Daoy (cell line): Measurements from ENCODE around the genes ITPRIP and SMNDC1.

GRCh38 chr10:104336013-104336476 lies 2.2 kb downstream of the ITPRIP start:
- RAMPAGE, long total RNA: no peak

GRCh38 chr10:104337457-104338269 lies 602 bp downstream of the ITPRIP start:
- RAMPAGE, long total RNA: no peak

GRCh38 chr10:104338270-104338914 lies at the start of gene ITPRIP:
Gene ITPRIP (minus strand): TSS chr10:104338465.
- RAMPAGE, long total RNA: no peak

DNA sequence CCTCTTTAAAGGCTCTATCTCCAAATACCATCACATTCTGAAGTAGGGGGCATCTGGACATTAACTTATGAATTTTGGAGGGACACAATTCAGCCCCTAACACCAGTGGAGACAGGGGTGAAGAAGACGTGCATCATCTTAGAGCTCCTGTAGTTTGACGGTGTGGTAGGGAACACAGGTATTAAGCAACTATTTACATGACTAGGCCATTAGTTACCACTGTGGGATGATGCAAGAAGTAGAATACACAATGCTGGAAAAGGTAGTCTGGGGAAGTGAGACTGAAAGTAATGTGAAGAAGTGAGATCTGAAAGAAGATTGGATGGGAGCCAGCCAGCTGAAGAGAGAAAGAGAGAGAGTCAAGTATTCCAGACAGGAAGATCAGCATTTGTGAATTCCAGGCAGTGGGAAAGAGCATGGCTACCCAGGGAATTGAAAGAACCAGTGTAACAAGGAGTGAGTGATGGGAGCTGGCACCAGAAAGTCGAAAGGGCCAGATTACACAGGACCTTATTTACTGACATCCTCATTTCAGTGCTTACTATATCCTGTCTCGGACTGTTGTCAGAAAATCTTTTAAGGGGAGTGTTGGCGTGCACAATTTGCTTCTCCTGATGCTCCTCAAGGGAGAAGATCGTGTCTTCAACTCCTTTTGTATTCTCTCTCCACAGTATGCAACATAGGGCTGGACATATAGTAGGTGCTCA lies 4.0 kb upstream of the CFAP58 start:
- RAMPAGE, long total RNA: no peak

DNA sequence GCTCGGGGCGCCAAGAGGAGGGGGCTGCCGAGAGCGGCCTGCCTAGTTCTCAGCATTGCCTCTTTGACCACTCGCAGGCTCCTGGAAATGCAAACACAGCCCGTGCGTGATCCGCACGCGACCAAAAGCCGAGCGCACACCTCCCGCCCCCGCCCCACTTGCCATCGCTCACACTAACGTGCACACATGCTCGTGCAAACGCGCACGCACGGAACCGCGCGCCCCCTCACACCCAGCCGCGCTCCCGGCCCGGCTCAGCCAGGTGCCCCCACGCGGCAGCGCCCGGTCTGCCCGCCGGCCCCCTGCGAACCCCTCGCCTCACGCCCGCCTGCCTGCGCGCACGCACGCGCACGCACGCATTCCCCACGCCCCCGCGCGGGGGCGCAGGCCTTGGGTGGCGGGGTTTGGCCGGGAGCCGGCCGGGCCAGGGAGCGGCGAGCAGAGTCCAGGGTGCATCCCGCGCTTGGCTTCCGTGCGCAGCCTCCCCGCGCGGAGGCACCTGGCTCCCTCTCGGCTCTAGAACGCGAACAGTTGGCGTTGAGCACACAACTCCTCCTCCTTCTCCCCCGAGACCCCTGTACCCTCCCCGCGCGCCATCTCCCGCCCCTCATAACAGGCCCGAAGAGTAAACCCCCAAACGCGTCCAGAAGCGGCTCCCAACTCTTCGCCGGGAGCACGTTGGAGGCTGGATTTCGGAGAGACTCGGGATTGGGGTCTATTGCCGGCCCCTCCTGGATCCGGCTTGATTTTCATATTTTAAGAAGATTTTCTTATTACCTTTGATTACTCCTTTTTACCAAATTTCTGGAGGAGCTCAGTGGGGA lies 672 bp upstream of the SORCS3 start:
- RAMPAGE, long total RNA: no peak

- RAMPAGE, long total RNA: no peak
Observed at GRCh38 chr10:106648587-106649122, 515.9 kb downstream of the SORCS1 start.

GRCh38 chr10:109899497-109899961 lies 23.8 kb downstream of the XPNPEP1 start:
- RAMPAGE, long total RNA: no peak

DNA sequence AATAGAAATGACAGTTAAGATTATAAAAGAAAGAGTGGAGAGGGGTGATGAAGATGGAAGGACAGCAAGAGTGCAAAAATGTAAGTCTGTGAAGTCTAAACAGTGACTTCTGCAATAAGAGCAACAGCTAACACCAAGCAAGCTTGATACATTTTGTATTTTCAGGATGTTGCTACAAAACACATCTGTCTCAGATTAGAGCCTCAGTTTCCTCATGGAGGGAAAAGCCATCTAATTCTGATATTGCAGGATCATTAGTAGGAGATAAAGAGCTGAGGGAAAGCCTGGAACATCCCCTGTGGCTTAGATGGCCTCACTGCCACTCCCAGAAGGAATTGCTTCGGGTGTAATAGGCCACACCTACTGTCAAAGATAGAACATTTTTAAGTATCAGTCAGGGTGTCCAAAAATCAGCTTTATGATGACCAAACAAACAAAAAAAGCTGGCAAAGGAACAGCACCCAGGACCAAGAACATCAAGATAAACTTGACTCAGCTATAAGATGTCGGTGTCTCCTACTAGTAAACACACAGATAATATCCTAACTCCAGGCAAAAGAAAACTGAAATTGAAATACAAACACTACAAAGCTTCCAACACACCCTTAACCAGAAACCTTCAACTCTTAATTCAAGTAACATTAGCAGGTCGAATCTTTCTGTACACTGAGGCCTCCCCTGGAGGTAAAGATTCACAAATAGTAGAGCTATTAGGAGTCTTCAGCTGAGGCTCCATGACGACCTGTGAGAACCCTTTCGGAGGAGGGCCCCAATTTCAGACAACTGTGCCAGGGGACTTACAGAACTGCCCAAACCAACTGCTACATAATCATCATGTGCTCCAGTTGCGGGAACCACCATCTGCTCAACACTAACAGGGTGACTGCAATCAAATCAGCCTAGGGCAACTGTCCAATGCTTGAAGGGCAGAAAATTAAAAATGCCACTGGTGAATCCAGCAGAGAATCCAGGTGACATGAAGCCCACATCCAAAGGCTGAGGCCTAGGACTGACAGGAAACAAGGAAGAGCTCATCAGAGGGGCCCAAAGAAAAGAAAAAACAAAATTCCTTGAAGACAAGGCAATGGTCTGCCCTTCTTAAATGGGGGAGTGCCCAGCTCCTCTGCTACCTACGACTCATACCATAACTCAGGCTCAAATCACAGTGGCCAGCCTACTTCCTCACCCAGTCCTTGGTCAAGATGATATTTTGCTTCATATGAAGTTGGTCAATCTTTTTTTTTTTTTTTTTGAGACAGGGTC lies 20.3 kb downstream of the XPNPEP1 start:
- RAMPAGE, long total RNA: no peak

DNA sequence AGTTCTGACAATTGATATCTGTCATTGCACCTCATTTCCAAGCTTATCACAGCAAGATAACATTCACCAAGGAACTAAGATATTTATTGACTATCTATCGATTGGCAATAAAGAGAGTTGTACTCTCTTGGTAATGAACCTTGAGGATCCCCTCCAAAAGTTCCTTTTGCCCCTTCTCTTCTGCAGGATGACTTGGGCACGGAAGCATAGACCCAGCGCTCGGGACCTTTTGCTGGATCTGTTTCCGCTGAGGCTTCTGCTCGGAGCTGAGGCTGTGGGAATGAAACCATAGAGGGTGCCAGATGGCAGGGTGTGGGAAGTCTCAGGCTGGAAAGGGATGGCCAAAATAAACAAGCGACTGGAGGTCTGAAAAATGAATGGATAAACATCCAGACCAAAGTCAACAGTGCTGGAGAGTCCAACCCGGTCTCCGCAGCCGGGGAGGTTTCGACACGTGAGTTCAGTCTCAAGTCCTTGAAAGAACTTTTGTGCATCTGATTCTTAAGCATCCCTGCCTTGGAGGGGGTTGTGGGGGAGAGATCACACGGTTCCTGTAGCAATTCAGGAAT lies 42.1 kb upstream of the XPNPEP1 start:
- RAMPAGE, long total RNA: no peak

GRCh38 chr10:109969752-109970326 lies 37.9 kb upstream of the ADD3 start:
- RAMPAGE, long total RNA: no peak

DNA sequence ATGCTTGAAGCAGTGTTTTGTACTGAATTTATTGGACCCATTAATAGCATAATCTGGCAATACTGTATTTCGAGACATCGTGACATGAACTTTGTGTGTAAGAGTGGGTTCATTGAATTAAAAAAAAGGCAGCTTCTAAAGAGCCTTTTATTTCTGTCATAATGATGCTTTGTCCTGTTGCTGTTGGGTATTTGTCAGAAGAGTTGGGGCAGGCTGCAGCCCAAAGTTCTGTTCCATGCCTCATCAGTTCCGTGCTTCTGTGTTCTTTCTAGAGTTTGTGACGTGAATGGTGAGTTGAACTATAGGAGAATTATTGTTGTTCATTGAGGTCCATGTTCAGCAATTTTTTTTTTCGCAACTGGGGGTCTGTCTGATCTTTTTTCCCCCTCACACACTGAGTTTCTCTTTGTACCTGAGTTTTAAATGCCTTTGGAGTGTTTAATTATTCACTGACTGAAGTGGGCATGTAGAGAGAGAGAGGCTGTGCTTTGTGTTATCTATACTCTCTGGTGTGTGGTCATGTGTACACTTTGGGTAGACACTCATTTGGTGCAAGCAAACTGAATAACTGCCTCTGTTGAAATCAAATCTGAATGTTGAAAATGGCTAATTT lies 69.7 kb downstream of the ADD3 start:
- RAMPAGE, long total RNA: no peak

- RAMPAGE, long total RNA: no peak
Observed at GRCh38 chr10:110142157-110142743, 65.2 kb upstream of the MXI1 start.

DNA sequence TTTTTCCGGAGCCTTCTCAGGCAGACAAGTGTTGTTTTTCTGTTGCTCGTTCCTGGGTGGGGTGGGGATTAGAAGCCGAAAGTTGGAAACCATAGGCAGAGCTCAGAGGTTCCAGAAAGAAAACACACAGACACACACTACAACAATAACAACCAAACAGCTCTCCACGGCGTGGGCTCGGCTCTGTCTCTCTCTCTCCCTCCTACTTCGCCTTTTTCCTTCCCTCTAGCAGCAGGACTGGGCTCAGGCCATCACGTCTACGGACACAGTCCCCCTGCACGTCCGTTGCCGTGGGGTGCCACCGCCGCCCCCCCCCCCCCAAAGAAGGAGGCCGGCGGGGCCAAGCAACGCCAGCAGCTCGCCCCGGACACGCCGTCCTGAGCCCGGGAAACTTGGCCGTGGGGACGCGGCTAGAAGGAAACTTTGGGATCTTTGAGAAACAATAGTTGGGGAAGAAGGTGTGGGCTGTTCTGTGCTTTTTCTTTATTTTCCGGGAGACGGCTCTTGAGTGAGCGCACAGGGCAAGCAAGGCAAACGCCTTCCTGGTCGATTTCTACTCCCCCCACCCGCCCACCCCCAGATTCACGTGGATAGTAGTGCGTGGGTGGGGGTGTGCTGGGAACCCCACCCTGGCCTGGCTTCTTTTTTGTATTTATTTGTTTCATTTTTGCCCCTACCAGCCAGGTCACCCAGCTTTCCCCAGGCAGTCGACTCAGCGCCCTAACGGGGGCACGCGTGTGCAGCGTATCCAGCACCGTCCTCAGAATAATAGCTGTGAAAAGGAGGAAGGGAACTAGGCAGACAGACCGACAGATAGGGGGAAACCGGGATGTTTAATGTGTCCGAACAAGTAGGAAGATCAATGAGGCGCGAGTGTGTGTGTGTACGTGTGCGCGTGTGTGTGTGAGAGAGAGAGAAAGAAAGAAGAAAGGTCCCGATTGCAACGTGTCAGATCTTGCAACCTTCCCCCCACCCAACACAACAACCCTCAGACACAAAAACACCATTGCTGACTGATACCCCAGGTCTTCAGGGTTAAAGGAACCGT lies 1.4 kb downstream of the MXI1 start:
- RAMPAGE, long total RNA: no peak

GRCh38 chr10:110304123-110304641 lies 538 bp downstream of the SMNDC1 start:
- RAMPAGE, long total RNA: no peak

DNA sequence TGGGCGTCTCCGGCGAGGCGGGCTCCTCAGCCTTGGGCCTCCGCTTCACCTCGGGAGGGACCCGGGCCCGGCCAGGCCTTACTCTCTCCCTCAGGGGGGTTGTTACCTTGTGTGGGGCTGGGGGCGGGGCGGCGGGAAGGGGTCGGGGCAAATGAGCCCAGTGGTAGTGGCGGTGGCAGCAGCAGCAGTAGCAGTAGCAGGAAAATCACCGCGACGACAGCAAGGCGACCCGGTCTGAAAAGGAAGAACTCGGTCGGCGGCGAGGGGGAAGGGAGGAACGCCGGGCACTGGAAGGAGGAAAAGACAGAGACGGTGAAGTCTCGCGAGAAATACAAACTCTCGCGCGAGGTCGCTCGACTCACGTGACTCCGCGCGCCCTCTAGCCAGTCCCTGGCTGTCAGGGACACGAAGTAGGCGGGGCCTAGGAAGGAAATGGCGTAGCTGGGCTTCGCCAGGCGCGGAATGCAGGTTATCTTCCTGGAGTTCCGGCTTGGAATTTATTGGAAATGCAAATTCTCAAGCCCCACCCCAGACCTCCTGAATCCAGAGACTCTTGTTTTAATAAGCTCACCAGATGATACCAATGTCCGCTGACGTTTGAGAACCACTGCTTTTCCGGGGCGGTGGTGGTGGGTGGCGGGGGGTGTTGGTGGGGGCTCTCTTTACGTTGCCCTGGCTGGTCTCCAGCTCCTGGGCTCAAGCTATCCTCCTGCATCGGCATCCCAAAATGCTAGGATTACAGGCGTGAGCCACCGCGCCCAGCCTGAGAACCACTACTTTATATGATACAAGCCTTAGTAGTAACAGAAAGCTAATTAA lies at the start of gene SMNDC1:
Gene SMNDC1, minus strand, starts transcription at position 279 of the 819 bp plus-strand sequence.
- RAMPAGE, long total RNA: no peak

- RAMPAGE, long total RNA: no peak
Observed at GRCh38 chr10:110363643-110364421, 59.1 kb upstream of the SMNDC1 start.

GRCh38 chr10:110410273-110410894 lies 87.3 kb upstream of the DUSP5 start:
- RAMPAGE, long total RNA: no peak

DNA sequence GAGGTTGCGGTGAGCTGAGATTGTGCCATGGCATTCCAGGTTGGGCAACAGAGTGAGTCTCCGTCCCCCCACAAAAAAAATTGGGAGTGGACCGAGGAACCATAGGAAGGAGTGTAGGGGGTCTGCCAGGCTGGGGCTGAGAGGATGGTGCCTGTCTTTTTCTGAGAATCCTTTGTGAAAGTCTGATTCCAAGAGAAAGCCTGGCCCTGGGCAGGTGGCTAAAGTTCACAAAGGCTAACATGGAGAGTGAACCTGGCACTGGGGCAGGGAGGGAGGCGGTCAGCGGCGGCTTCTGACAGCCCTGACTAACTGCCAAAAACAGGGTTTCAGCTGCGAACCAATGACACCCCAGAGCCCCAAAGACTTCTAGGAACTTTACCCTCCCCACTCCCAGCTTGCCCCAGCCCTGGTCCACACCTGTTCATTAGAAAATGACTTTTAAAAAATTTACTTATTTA lies 61.2 kb upstream of the DUSP5 start:
- RAMPAGE, long total RNA: no peak

GRCh38 chr10:110459929-110461012 lies 37.4 kb upstream of the DUSP5 start:
- RAMPAGE, long total RNA: no peak

GRCh38 chr10:110496632-110497120 lies 1.0 kb upstream of the DUSP5 start:
- RAMPAGE, long total RNA: no peak